LHCN-M2 (cell line): Measurements from ENCODE around the genes CFHR3 and CFHR5.

DNA sequence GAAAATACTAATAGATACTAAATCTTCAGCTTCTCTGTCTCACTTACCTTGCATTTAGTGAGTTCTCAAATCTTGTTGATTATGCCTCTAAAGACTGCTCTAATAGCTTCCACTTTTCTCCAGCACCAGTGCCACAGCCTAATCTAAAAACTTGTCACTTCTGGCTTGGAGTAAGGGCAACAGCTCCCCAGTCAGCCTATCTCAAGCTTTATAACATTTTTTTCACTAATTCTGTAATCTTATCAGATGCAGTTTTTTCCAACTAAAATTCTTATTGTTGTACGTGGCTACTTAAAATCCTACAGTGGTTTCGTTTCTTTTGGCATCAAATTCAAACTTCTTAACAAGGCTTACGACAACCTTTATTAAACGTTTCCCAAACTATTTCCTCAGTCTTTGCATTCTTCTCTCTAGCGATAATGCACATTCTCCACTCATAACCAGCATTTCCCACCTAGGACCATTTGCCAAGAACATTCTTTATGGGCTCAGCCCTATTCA is 204.1 kb downstream of the KCNT2 start:
- RAMPAGE, long total RNA = no peak

DNA sequence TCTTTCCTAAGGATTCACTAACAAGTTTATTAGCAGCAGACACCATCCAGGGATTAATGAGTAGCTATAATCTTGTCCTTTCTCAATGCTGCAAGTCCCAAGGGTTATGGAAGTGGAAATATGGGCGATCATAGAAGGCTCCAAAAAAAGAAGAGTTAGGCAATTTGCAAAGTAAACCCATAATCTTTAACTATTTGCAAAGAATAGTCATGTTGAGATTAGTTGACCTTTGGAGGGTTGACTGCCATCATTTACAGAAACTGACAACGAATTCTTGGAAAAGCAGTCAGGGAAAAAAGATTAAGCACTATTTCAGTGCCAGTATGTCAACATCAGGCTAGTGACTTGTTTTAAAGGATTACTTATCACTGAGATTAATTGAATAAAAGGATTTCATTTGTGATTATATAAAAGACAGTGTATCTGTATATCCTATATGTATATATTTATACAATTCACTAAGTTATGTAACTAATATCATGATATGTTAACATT is 169.8 kb downstream of the KCNT2 start:
- RAMPAGE, long total RNA = no peak

- RAMPAGE, long total RNA = no peak
These were observed 22.0 kb downstream of the CFH start for GRCh38 chr1:196673835-196674208.

- RAMPAGE, long total RNA = no peak
These were observed at the start of gene CFHR3 for GRCh38 chr1:196774213-196774995. Gene CFHR3 (plus strand): TSS chr1:196774840.

DNA sequence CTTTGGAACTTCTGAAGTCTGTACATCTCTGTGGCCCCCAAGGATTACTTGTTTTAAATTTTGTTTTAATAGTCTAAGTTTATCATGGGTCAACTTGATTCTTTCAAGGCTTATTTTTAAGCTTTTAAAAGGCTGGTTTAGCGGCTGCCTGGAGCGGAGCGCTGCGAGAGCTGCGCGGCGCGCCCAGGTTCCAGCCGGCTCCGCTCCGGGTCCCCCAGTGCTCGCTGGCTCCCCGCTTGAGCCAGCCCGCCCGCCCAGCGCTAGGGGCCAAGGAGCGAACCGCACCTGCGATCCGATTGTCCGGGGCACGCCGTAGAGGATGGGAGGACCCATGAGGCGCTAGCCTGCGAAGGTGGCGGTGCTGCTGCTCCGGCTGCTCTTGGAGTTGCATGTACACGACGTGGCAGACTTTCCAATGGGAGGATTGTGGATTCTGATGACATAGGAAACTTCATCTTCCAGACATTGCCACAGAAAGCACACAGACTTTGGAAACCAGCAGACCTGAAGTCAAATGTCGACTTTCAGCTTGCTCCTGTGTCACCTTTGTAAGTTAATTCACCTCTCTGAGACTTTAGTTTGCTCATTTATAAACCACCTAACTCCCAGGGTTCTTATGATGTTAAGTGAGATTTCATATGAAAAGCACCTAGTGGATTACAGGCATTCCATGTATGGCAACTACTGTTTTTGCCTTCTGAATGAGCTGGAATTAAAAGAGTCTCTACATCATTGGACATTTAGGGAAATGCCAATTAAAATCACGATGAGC is 9.8 kb upstream of the CFHR4 start:
- RAMPAGE, long total RNA = no peak

- RAMPAGE, long total RNA = no peak
These were observed at the start of gene CFHR5 for GRCh38 chr1:196977077-196977778. Gene CFHR5 (plus strand): TSS chr1:196977556.

- RAMPAGE, long total RNA = no peak
These were observed 99.5 kb downstream of the DENND1B start for GRCh38 chr1:197675835-197676170.

- RAMPAGE, long total RNA = no peak
These were observed 85.1 kb downstream of the DENND1B start for GRCh38 chr1:197690050-197690726.

DNA sequence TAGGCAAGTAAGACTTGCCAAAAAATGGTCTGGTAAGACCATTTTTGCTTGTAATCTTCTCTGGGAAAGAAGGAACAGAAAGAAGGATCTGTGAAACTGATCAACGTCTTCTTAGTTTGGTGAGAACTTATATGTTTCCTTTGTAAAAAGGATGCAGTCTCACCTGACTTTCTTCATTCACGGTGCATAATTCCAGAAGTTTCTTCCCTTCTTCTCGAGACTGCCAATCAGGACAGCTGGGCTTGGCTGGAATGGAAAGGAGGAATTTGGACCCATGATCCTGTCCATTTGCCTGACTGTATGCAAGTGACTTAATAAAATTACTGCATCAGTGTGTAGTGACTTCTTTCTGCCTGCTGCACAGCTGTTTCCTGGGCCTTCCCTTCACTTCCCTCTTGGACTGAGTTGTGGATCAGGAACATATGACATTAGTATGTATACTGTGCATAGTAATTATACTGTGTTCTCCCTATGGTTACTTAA is 7.6 kb upstream of the DENND1B start:
- RAMPAGE, long total RNA = no peak

GRCh38 chr1:197915472-197916509 is 1.4 kb upstream of the LHX9 start:
- RAMPAGE, long total RNA = no peak

GRCh38 chr1:198120860-198121559 is 35.8 kb upstream of the NEK7 start:
- RAMPAGE, long total RNA = no peak

- RAMPAGE, long total RNA = no peak
These were observed 1.0 kb downstream of the PTPRC start for GRCh38 chr1:198639757-198640357.

DNA sequence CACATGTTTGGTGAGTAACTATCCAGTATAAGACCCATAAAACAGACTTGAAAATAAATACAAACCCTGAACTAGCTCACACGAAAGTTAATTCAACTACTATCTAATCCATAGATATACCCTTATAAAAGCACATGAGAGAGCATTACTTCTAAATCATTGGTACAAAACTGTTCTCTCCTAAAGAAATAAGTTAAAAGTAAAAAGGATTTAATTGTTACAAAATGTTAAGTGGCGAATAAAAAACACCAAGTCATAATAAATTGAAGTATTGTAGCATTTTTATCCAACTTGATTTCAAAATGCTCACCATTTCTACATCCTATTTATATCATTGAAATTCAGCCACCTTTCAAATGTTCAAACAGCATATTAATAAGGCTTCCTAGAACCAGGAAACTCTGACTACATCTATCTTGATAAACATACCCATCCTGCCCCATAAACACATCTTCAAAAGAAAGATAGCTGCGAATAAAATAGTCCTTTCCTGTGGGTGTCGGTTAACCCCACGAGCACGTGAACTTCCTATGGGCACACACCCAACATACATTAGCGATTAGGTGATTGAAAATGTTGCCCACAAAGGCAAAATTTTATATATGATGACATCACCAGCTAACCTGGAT is 295.8 kb downstream of the PTPRC start:
- RAMPAGE, long total RNA = no peak

DNA sequence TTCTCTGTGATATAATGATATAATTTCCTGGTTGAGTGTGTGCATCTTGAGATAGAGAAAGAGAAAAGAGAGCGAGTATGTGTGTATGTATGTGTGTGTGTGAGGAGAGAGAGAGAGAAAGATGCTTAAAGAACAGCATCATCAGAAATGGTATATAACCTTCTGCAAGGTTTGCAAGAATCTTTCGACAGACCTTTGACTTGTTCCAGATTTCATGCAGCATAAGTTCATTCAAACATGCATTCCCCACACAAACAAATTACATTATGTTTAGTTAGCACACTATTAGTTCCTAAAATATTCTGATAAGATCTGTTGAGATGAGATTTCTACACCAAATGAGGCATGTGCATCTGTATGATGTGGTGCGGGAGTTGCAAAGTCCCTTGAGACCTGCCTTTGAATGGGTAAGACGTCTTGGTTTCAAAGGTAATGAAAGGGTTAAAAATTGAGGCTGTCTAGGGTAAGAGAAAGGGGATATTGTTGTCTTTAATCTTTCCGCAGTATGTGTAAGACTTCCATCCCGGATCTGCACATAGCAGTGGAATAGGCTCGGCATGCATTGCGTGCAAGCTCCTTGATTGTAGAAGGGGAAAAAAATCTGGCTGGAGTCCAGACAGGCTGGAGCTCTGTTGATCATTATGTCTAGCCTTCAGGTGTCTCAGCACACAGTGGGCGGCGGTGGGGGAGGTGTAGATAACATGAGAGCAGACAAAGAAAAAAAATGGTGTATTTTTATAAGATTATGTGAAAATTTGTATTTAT is 296.5 kb downstream of the PTPRC start:
- RAMPAGE, long total RNA = no peak

DNA sequence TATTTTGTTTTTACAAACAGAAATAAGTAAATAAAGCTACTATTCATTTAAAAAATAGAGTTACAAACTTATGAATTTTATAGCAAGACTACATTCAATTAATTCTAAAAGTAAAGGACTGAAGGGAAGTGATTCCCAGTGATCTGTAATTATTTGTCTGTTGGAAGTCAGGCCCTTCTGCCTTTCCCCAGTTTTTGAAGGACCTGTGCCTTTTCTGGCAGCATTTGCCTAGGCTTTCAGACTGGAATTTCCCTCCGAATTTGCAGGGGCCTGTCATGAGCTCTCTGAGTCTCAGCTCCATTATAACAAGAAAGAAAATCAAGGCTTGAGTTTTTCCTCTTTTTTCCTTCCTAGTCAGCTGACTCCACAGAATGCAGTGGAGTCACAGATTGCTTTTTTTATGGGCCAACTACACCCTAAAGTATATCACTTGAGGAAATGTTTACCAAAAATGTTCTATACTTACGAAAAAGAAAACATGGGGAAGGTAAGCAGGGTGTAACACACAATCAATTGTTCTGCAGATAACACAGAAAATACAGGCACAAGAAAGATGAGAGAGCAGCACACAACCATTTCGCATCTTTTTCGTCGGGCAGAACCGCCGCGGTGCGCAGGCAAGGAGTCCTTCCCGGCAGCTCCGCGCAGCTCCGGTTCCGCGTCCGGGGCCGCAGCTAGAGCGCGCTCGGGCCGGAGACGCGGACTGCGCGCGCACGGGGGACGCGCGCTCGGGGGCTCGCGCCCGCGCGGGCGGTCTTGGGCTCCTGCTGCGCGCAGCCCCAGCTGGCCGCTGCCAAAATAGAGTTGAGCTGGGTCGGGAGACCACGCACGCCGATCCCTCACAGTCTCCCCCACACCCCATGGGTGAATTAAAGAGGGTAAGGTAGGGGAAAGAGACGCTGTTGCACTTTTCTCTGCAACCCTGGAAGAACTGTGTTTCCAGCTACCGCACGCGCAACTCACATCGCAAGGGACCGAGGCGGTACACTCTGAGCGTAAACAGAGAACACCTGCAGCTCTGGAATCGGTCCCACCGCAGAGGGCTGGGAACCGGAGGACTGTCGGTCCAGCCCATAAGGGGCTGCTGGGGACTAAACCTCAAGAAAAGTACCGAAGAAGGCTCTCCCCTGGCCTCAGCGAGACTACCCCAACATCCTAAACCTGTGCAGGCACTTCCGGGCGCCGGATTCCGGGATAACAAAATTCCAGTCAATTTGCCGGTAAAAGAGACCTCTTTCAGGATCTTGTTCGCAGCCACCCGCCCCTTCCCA is 1.4 kb downstream of the NR5A2 start:
- RAMPAGE, long total RNA = no peak

GRCh38 chr1:200184048-200184598 is 156.6 kb downstream of the NR5A2 start:
- RAMPAGE, long total RNA = no peak

DNA sequence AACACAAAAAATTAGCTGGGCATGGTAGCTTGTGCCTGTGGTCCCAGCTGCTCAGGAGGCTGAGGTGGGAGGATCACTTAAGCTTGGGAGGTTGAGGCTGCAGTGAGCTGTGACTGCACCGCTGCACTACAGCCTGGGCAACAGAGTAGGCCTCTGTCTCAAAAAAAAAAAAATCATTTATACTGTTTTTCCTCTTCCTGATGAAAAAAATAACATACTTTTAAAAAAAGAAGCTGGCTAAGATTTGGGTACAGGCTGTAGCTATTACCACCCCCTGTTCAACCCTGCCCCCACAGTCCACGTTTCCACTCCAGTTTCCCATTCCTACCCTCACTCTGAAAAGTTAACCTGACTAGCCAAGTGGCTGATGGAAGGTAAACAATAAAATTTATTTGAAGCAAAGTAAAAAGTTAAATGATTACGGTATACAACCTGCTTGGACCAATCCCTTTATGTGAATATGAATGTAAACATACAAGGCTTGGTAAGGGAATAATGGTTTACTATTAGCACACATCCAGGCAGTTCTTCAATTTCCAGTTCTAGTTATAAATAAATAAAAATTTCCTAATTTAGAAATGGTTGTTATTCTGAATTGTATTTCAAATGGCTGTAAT is 9.6 kb upstream of the CAMSAP2 start:
- RAMPAGE, long total RNA = no peak

GRCh38 chr1:200862140-200862558 is 10.6 kb upstream of the GPR25 start:
- RAMPAGE, long total RNA = no peak

DNA sequence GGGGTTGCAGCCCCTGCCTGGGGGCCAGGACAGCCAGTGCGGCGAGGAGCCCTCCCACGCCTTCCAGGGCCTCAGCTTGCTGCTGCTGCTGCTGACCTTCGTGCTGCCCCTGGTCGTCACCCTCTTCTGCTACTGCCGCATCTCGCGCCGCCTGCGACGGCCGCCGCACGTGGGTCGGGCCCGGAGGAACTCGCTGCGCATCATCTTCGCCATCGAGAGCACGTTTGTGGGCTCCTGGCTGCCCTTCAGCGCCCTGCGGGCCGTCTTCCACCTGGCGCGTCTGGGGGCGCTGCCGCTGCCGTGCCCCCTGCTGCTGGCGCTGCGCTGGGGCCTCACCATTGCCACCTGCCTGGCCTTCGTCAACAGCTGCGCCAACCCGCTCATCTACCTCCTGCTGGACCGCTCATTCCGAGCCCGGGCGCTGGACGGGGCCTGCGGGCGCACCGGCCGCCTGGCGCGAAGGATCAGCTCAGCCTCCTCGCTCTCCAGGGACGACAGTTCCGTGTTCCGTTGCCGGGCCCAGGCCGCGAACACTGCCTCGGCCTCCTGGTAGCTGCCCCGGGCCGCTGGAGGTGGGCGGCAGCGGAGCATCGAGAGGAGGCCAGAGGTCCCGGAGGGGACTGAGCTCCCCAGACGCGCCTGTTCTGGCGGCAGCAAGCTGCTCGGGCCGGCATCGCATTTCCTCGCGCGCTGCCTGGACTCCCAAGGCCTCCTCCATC is 949 bp downstream of the GPR25 start:
- RAMPAGE, long total RNA = no peak

- RAMPAGE, long total RNA = no peak
These were observed 2.2 kb upstream of the INAVA start for GRCh38 chr1:200892274-200893110.